Paraaortic lymph node (tissue), 1 donor: ENCODE measurements around the gene GRK3.

- PRO-cap = no peak
Measured at GRCh38 chr22:24973721-24974321, 21.3 kb downstream of the KIAA1671 start.

GRCh38 chr22:24977542-24978292 is 25.2 kb downstream of the KIAA1671 start:
- PRO-cap = bidirectional peak, plus-strand start at chr22:24977808, minus-strand start at chr22:24977635

- PRO-cap = unidirectional peak, minus-strand start at chr22:25053334
Measured at GRCh38 chr22:25053255-25053654, 100.7 kb downstream of the KIAA1671 start.

DNA sequence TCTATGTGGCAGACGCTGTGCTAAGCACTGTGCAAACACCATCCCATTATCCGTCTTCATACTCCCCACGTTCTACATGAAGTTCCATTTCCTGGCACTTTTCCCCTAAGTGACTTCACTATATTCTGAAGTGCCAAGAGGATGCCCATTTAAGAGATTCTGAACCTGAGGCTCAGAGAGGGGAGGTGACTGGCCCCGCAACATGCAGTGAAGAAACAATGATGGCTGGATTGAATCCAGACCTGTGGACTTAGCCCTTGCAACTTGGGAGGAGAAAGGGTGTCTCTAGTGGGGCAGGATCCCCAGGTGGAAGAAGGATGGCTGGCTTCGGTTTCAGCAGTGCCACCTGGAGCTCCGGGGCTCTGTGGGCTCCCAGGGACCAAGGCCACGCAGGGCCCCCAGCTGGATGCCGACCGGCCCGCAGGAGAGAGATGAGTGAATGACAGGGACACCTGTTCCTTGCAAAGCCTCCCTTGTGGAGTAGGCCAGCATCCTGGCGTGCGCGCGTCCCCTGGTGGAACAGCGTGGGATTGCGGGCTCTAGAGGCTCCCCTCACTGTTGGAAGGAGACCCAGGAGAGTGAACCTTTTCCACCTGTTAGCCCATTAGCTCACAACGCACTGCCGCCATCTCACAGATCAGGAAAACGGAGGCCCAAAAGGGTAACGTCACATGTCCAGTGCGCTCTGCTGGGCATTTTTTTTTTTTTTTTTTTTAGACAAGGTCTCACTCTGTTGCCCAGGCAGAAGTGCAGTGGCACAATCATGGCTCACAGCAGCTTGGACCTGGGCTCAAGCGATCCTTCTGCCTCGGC is 104.6 kb downstream of the KIAA1671 start:
- PRO-cap = no peak

GRCh38 chr22:25096385-25096727 is 103.3 kb upstream of the CRYBB3 start:
- PRO-cap = no peak

- PRO-cap = no peak
Measured at GRCh38 chr22:25133938-25134496, 65.6 kb upstream of the CRYBB3 start.

GRCh38 chr22:25166979-25167536 is 32.6 kb upstream of the CRYBB3 start:
- PRO-cap = no peak

- PRO-cap = no peak
Measured at GRCh38 chr22:25406522-25406742, 158.0 kb upstream of the GRK3 start.

- PRO-cap = no peak
Measured at GRCh38 chr22:25493182-25493771, 71.2 kb upstream of the GRK3 start.

GRCh38 chr22:25526880-25527286 is 37.6 kb upstream of the GRK3 start:
- PRO-cap = no peak

DNA sequence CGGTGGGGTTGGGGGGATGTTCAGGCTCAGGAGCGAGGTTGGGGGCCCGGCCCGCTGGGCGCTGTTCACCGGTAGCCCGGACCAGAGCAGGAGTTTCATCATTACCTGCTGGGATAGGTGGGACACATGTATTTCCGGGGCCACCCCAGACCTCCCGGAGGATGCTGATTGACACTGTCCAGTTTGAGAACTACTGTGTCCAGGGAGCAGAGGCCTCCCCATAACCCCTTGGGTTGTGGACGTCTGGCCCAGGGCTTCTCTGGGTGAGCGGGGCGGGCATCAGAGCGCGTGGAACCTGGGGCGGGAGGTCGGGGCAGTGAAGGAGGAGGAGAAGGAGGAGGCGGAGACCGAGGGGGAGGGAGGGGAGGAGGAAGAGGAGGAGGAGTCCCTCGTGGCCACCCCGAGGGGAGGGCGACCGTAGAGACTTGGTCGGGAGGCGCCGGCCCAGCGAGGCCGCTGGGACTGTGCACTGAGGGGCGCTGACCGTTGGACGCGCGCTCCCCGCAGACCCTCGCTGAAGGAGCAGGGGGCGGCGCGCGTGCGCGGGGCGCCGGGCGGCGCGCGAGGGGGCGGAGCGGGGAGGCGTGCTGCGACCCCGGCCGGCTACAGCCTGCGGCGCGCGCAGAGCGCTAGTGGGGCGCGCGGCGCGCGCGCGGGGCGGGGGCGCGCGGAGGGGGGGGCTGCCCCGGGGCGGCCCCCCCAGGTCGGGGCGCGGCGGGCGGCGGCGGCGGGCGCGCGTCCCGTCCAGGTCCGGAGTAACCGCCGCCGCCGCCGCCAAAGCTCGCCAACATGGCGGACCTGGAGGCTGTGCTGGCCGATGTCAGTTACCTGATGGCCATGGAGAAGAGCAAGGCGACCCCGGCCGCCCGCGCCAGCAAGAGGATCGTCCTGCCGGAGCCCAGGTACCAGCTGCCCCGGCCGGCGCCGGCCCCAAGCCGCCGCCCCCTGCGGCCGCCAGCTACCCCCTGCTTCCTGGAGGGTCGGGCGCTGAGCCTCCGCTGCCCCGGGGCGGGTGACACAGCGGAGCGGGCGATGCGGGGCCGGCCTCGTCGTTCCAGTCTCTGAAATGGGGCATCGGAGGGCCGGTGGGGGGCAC is at the start of gene GRK3:
Gene GRK3 (plus strand): TSS at position 424 of the 1,096 bp plus-strand sequence.
- PRO-cap = bidirectional peak, plus-strand start at position 420 of the sequence, minus-strand start at position 297 of the sequence; bidirectional peak, plus-strand start at position 707 of the sequence, minus-strand start at position 605 of the sequence

- PRO-cap = no peak
Measured at GRCh38 chr22:25900954-25901443, 159.0 kb downstream of the MYO18B start.

- PRO-cap = no peak
Measured at GRCh38 chr22:25945855-25946108, 203.8 kb downstream of the MYO18B start.

- PRO-cap = no peak
Measured at GRCh38 chr22:26464156-26464694, 19.4 kb downstream of the HPS4 start.

GRCh38 chr22:26536012-26536775 is 23.9 kb upstream of the TFIP11 start:
- PRO-cap = no peak

GRCh38 chr22:26573219-26573716 is 16.7 kb downstream of the TPST2 start:
- PRO-cap = no peak

DNA sequence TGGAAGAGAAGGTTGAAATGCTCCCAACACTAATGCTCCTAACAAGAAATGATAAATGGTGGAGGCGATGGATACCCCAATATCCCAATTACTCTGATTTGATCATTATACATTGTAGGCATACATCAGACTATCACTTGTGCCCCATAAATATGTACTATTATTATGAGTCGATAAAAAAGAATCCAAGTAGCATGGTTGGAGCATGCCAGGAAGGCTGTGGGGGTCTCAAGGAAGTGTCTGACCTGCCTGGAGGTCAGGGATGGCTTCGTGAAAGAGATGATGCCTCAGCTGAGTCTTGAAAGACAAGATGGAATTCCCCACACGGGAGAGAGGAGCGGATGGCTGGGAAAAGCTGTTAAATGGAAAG is 143.0 kb downstream of the CRYBA4 start:
- PRO-cap = no peak

DNA sequence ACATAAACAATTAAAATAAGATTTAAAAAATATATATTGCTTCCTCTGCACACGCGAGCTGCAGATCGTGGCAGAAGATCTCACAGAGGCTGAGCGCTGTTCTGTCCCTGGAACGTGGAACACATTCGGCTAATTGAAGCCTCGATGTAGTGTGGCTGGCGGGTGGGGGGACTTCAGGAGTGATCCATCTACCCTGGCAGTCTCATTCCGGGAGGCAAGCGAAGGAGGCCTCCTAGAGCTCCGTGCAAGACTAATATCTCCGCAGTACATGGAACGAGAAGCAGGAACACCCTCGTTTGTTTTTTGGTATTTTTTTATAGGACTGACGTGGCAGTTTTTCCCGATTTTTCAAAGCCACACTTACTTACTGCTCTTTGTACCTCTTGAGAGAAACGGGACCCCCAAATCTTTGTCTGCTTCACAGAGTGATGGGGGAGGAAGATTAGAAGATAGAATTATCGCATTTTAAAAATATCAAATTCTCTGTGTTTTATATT is 402.3 kb downstream of the MN1 start:
- PRO-cap = no peak

DNA sequence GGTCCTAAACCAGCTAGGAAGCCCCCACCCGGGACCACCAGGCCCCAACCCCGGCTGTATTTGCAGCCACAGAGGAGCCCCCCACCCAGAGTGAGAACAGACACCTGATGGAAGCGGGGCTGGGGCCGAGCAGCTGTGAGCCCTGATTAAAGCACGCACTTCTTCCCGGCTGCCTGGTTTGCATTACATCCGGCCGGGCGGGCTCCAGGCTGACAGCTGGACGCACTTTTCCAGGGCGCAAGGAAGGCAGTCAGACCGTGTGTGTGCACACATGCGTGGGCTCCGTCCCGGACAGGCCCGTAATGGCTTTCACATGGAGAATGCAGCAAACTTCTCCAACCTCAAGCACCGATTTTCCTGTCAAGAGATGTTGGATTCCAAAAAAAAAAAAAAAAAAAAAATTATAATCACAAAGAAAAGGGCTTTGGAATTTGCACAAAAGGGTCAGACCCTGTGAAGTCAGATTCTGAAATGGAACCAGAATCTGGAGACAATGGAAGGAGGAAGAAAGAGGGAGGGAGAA is 365.7 kb downstream of the MN1 start:
- PRO-cap = no peak

GRCh38 chr22:27581727-27581897 is 219.9 kb downstream of the MN1 start:
- PRO-cap = no peak